Neutrophil (primary cell): Measurements from ENCODE around the genes GPR132 and TEDC1.

GRCh38 chr14:104794531-104795047, 959 bp downstream of the AKT1 start:
- PRO-cap = no peak

GRCh38 chr14:104843969-104844493, 21.0 kb upstream of the CEP170B start:
- PRO-cap = no peak

DNA sequence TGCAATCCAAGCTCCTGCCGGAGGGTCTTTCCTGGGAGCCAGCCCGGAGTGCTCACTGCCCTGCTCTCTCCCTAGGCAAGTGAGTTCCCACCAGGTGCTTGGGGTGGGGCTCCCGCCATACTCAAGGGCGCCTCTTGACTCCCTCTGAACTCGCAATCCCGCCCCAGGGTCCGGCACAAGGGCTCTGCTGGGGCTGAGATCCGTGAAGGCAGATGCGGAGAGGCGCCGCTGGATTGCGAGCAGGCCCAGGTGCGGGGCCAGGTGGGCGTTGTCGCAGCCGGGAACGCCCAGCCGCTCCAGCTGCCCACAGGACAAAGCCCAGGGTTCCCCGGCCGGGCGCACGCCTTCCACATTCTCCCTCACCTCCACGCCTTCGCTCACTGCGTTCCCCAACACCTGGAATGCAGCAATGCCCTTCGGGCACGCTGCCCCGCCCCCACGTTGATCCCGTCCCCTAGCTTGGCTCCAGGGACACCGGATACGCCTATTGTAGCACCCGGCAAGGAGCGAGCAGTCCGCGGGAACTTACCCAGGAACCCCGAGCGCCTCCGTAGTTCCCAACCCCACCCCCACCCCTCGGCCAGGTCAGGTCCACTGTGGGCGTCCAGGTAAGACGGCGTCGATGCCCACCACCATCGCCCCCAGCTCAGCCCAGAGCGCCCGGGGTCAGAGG, 905 bp upstream of the CEP170B start:
- PRO-cap = no peak

GRCh38 chr14:105019152-105019571, 1.7 kb downstream of the CDCA4 start:
- PRO-cap = no peak

DNA sequence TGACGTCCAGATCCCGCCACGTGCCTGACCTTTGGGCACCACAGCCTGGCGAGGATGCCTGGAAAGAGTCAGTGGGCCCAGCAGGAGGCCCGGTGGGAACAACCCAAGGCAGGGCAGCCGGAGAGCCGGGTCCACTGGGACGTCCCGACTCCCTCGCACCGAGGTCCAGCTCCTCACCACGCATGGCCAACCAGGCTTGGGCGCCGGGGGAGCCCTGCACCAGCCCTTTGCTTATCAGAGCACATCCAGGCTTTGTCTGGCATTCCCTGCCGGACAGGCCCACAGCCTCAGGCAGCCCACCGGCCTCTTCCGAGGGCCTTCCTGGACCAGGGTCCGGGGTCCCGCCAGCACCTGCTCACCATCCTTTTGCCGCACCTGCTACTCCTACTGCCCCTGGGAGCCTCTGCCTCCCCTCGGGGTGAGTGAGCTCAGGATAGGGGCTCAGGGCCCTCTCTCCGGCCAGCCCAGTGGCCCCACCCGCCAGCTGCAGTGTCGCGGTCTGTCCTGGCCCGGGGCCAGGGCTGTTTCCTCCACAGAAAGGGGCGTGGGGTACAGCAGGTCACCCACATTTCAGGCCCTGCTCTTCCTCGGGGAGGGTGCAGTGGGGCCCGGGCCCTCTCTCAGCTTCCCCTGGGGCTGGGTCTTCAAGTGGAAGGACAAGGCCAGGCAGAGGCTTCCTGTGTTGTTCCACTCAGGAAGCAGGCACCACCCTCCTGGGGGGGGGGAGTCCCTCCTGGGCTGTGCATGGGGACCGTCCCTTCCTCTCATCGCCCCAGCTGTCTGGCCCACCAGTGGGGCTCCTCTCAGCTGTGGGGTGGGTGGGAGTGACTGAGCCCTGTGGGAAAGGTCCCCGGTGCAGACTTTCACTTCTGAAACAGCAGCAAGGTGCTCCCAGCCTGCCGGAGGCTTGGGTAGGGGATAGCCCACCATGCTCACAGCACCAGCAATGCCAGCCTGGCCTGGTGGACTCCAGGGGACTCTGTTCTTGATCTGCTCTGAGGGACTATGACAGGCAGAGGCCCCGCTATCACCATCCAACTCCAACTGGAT, 3.9 kb downstream of the GPR132 start:
- PRO-cap = no peak

- PRO-cap = bidirectional peak, plus-strand start at chr14:105065620, minus-strand start at chr14:105065430
Measured at GRCh38 chr14:105065340-105066295, at the start of gene GPR132. Gene GPR132, minus strand, starts transcription at chr14:105065430.

DNA sequence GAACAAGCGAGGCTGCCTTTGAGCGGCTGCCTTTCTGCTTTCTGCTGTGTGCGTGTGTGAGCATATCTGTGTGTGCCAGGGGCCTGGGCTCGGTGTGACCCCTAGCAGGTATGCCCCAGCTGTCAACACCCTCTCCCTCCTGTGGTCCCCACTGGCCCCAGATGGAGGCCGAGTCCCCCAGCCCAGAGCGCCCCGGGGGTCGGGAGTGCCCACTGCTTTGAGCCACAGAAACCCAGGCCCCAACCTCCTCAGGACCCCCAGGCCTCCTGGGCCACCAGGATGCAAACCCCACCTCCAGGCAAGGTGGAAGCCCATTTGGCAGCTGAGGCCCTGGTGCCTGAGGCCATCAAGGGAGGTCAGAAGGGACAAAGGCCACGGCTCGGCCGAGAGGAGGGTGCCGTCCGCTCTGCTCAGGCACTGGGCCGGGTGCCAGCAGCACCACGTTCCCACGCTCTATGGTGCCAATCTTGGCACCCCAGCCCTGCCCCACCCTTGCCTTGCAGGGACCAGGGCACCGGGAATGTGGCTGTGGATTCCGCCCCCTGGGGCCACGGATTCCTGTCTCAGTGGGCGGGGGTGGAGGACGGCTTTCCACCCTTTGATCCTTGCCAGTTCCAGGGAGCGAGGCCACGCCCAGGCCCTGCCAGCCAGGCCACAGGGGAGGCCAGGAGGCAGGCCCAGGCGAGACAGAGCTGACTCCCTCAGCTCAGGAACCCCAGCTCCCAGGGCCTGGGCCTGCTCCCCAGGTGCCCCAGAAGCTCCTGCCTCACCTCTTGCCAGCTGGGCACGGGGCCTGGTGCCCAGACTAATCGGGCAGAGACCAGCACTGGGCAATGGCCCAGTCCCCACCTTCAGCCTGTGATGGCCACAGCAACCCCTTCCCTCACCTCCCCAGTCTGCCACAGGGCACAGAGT, 26.2 kb upstream of the GPR132 start:
- PRO-cap = no peak

GRCh38 chr14:105197077-105197892, 16.2 kb upstream of the NUDT14 start:
- PRO-cap = no peak

DNA sequence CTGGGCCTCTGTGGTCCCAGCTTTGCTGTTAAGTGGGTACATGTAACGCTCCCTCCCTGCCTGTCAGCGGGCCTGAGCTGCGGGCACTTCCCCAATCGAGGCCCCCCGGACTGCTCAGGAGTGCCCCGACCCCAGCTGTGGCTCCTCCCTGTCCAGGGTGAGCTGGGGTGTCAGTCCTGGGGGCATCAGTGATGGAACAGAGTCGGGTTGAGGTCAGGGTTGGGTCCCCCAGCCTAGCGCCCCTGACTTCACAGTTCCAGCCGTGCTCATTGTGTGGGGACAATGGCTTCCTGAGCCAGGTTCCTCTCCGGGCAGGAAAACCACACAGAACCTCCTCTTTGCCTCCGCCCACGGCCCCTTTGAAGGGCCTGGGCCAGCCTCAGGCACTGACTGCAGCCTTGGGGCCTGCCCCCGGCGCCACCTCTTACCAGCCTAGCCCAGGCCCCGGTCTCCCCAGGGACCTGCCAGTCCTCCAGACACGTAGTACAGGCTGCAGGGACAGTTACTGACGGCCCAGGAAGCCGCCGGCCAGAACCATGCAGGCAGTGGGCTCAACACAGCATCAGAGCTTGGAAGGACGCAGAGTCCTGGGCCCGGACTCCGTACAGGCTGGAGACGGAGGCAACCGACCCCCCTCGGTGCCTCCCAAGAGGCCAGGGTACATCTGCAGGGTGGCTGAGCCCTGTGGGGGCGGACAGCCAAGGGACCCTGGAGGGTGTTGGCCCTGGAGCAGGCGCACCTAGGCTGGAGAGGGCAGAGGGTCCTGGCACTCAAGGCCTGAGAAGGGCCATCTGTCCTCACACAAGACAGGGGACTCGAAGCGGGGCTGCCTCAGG, 20.8 kb upstream of the NUDT14 start:
- PRO-cap = no peak

DNA sequence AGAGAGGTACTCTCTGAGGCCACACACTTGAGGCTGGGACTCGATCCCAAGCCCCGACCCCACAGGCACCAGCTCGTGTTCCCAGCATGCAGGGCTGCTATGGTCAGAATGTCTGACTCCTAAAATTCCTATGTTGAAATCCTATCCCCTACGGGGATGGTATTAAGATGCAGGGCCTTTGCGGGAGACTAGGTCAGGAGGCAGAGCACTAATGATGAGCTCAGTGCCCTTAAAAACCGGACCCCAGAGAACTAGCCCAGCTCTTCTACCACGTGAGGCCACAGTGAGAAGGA, 25.2 kb downstream of the BRF1 start:
- PRO-cap = no peak

- PRO-cap = no peak
Measured at GRCh38 chr14:105313645-105314199, 826 bp upstream of the PACS2 start.

DNA sequence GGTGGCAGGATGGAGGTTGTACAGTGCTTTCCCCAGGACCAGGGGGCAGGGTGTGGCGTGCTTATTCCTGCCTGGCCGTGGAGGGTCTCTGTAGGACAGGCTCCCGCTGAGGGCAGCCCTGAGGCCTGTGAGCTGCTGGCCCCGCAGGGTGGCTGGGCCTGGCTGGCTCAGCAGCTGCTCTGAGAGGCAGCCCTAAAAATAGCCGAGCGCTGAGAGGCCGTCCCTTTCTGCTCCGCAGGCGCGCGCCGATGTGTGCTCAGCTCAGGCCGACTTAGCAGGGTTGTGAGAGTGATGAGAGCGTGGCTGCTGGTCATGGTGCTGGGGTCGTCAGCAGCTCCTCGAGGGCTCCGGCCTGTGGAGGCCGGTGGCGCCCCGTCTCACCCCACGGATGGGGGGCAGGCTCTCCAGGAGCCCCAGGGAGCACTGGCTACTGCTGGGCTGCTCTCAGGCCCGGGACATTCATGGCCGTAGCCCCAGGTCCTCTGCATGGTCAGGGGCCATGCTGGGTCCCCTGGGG, 9.9 kb downstream of the PACS2 start:
- PRO-cap = no peak

GRCh38 chr14:105330434-105331021, 16.0 kb downstream of the PACS2 start:
- PRO-cap = no peak

DNA sequence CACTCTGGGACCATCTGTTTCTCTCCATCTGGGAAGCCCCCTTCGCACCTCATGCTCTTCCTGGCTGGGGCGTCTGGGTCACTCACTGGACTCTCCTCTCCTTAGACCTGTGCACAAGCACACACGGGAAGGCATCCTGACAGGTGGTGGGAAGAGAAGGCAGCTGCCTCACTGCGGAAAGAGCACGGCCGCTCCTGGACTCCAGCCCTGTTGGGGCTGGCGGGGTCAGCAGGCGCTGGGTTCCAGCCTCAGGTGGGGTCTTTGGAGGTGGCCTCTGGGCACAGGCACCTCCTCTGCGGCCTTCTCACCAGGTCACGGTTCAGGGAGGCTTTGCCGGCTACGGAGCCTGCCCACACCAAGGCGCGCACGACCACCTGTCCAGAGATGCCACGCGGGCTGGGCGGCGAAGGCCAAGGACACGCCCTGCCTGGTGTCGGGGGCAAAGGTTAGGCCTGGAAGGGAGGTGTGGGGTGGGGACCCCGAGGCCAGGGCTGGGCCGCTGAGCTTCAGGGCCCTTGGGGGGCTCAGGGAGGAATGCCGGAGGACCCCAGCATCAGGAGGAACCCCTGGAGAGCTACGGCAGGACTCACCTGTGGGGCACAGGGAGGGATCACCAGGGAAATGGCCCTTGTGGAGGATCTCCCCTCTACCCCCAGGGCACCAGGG, 520 bp upstream of the MTA1 start:
- PRO-cap = no peak

GRCh38 chr14:105470740-105471423, 3.7 kb upstream of the CRIP2 start:
- PRO-cap = no peak

DNA sequence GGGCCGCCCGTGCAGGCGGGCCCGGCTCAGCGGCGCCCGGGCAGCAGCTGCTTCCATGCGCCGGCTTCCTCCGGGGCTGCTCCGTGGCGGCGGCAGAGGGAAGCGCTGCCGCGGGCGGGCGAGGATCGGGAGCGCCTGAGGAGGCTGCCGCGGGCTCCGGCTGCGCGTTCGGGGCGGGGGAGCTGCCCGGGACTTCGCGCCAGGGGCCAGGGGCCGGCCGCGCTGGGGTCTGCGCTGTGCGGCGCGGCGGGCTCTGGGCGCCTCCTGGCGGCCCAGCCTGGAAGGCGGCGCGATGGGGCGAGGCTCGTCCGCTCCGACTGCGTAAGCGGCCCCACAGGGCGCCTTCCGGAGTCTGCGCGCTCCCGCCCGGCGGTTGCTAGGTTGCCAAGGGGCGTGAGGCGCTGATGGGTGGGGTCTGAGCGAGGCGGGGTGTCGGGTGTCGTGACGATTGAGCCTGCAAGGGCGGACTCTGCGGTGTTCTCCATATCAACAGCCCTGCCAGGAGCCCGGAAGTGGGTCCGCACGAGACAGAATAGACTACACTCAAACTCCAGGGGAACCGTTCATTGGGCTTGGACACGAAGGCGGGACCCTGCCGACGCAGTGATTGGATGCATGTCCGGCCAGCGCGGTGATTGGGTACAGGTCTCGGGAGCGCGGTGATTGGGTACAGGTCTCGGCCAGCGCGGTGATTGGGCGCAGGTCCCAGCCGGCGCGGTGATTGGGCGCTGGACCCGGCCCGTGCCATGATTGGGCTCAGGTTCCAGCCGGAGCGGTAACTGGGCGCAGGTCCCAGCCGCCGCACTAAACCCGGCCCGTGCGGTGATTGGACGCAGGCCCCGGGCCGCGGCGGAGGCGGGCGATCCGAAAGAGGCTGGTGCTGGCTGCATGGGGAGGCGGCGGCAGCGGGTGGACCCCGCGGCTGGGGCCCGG, at the start of gene TEDC1:
Gene TEDC1 (plus strand): TSS at position 759 of the 933 bp plus-strand sequence.
- PRO-cap = unidirectional peak, plus-strand start at position 835 of the sequence

GRCh38 chr14:105604870-105605477, 78.6 kb downstream of the TMEM121 start:
- PRO-cap = no peak

- PRO-cap = no peak
Measured at GRCh38 chr14:105854833-105855321, 328.5 kb downstream of the TMEM121 start.

- PRO-cap = no peak
Measured at GRCh38 chr14:105885363-105885900, 359.0 kb downstream of the TMEM121 start.

GRCh38 chr14:106129746-106130237, 603.4 kb downstream of the TMEM121 start:
- PRO-cap = no peak